ENCODE data around the gene C8B.

DNA sequence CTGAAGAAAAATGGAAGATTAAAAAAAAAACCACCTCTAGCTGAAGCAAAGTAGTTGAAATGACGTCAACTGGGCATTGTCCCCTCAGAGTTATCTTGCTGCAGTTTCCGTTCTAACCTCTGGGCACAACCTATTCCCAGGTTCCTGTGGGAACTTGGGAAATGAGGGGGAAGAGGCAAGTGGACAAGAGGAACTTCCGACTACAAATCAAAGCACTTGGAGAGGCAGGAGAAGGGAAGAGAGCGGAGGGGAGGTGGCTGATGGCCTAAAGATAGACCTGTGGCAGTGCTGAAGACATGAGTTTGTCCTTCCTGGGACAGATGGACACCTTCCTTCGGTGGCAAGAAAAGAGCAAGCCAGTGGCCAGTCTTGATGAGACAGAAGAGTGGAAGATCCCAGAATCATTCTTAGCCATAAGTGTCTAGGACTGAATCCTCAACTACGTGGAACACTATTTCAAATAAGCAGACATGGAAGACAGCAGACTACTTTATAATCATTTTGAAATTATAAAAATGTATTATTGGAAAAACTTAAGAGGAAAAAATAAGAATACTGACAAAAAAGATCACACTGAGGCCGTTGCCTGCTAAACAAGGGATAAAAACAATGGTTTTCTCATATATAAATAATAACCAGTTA, 66.1 kb downstream of the PLPP3 start:
- RRBS, 2 experiments = no CpG with 5 or more reads among the region's 7 CpGs
CAGE:
- cytosol, long polyA minus RNA = no peak
- cytosol, long polyA plus RNA = no peak
- long polyA plus RNA = no peak
- nucleus, long polyA minus RNA = no peak
- nucleus, long polyA plus RNA = no peak

GRCh38 chr1:56519057-56519553, 60.3 kb downstream of the PLPP3 start:
- RRBS, 2 experiments = no CpG with 5 or more reads among the region's 2 CpGs
CAGE:
- cytosol, long polyA minus RNA = no peak
- cytosol, long polyA plus RNA = no peak
- long polyA plus RNA = no peak
- nucleus, long polyA minus RNA = no peak
- nucleus, long polyA plus RNA = no peak

- RRBS, 2 experiments = no CpG with 5 or more reads among the region's 6 CpGs
CAGE:
- cytosol, long polyA minus RNA = start-site peak on the minus strand at chr1:56965995-56966019, 41 reads
- cytosol, long polyA plus RNA = no peak
- long polyA plus RNA = start-site peak on the minus strand at chr1:56965991-56966019, 132 and 326 reads in 2 replicates
- nucleus, long polyA minus RNA = no peak
- nucleus, long polyA plus RNA = no peak
Observed at GRCh38 chr1:56965510-56966542, at the start of gene C8B. Gene C8B (minus strand): TSS chr1:56966015.

DNA sequence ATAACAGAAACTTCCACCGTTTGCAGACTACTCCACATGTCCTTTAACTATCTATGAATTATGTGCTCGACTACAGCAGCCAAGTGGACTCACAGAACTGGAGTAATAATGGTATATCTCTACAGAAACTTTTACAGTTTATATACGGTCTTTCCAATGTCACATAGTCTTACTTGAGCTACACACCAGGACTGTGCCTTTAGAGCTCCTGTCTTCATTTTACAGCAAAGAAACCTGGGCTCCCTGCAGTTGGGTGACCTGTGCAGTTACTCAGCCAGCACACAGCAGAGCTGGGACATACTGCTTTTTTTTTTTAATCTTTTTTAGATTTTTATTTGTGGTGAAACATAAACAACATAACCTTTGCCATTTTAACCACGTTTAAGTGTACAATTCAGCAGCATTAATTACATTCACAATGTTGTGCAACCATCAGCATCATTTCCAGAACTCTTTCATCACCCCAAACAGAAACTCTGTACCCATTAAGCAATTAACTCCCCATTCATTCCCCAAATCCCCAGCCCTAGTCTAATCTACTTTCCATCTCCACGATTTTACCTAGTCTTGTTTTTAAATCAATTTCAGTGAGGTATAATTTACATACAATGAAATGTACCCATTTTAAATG, 37.5 kb upstream of the C8B start:
- RRBS, 2 experiments = no CpG with 5 or more reads among the region's 5 CpGs
CAGE:
- cytosol, long polyA minus RNA = no peak
- cytosol, long polyA plus RNA = no peak
- long polyA plus RNA = no peak
- nucleus, long polyA minus RNA = no peak
- nucleus, long polyA plus RNA = no peak

DNA sequence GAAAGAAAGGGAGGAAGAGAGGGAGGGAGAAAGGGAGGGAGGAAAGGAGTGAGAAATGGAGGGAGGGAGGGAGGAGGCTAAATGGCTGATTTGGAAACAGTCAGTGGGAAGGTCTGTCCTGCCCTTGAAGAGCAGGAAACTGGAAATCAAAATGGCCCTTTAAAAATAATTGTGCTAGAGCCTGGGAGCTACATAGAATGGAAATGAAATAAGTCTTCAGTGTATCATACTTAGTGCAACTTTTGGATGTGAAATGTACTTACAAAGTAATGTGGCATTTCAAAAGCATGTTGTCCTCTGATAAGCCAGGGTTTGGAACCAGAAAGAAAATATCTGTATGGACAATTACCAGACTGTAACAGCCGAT, 546.5 kb downstream of the OMA1 start:
- RRBS, 2 experiments = no CpG with 5 or more reads among the region's 1 CpG
CAGE:
- cytosol, long polyA minus RNA = no peak
- cytosol, long polyA plus RNA = no peak
- long polyA plus RNA = no peak
- nucleus, long polyA minus RNA = no peak
- nucleus, long polyA plus RNA = no peak

DNA sequence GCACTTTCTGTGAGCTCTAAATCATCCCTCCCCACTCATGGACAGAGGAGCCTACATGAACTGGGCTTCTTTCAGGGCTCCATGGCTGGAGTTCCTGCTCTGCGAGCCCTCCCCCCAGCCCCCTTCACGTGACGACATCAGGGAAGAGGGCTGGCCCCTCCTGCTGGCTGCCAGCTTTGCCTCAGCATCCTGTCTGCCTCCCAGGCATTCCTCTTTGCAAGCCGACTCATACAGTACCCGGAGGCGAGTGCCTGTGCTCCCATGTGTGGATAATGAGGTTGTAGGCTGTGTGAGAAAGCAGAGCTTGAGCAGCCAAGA, 113.8 kb downstream of the OMA1 start:
- RRBS, 2 experiments = no CpG with 5 or more reads among the region's 6 CpGs
CAGE:
- cytosol, long polyA minus RNA = no peak
- cytosol, long polyA plus RNA = no peak
- long polyA plus RNA = no peak
- nucleus, long polyA minus RNA = no peak
- nucleus, long polyA plus RNA = no peak

- RRBS, 2 experiments = 88% methylated on average over 6 of the region's 66 CpGs; no CpG with 5 or more reads in 1 of the 2 experiments
CAGE:
- cytosol, long polyA minus RNA = no peak
- cytosol, long polyA plus RNA = no peak
- long polyA plus RNA = no peak
- nucleus, long polyA minus RNA = no peak
- nucleus, long polyA plus RNA = no peak
Observed at GRCh38 chr1:58576285-58576842, 688 bp downstream of the TACSTD2 start.

DNA sequence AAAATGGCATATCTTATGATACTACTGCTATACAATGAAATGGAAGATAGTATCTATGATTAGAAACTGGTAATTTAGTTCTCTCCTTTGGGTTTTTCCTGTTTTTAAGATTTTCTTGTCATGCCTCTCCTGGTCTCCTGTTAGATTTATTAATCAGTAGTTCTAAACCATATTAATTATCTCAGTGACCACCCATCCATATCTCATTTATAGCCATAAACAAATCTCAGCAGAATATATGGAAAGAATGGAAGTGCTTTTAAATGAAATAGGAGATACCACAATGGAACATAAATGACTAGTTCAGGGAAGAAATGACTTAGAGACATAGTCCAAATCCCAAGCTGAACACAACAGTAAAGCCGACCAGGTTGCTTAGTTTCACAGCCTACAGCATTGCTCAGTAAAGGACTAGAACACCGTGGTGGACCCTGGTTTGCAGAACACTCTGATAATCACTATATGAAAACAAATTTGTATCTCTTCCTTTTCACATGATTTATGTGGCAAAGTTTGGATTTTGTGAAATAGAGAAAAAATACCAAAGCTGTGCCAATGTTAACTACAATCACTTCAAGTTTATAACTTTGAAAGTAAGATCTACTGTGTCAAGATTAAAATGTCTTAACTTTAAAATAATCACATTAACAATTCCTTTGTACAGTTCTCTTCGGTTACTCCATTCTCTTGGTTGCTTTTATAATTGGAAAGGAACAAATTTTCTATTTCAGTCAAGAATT, 40.3 kb downstream of the MYSM1 start:
- RRBS, 2 experiments = no CpG with 5 or more reads among the region's 3 CpGs
CAGE:
- cytosol, long polyA minus RNA = no peak
- cytosol, long polyA plus RNA = no peak
- long polyA plus RNA = no peak
- nucleus, long polyA minus RNA = no peak
- nucleus, long polyA plus RNA = no peak

GRCh38 chr1:58779047-58779580, 4.7 kb downstream of the JUN start:
- RRBS, 2 experiments = no CpG with 5 or more reads among the region's 2 CpGs
CAGE:
- cytosol, long polyA minus RNA = no peak
- cytosol, long polyA plus RNA = no peak
- long polyA plus RNA = no peak
- nucleus, long polyA minus RNA = no peak
- nucleus, long polyA plus RNA = no peak

CAGE:
- cytosol, long polyA minus RNA = no peak
- cytosol, long polyA plus RNA = no peak
- long polyA plus RNA = no peak
- nucleus, long polyA minus RNA = no peak
- nucleus, long polyA plus RNA = no peak
Observed at GRCh38 chr1:58780458-58780894, 3.4 kb downstream of the JUN start.

DNA sequence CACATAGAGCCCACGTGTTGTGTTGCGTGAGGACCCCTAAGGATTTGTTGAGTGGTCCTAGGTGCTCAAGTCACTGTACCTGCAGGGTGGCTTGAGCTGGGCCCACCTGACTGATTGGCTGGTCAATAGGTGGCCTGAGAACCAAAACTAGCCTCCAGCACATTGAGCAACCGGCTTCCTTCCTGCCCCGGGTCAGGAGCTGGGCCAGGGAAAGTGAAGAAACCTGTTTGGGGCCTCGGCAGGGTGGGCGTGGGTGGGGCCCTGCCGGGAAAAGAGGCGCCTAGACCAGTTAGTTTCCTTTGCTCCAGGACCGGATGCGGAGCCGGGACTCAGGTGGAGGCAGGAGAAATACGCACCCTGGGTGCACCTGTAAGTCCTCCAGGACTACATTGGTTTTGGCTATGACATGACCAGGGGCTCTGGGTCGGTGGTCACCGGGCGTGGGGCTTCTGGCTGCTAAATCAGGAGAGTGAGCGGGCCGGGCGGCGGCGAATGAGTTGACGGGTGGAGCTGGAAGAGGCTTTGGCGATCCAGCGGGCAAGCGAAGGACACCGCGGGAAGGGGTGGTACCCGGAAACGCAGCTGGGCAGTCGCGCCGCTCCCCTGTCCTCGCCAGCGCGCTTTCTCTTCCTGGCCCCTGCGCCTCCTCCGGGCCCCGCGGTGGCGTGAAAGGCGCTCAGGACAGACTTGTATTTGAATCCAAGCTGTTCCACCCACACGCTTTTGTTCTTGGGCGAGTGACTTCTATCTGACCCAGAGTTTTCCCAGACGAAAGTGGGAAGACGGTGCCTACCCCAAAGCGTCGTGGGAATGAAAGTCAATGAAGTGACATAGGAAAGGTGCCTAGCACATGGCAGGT, 30.5 kb upstream of the JUN start:
- RRBS, 2 experiments = 78 to 79% methylated on average over 26 of the region's 46 CpGs
CAGE:
- cytosol, long polyA minus RNA = no peak
- cytosol, long polyA plus RNA = no peak
- long polyA plus RNA = no peak
- nucleus, long polyA minus RNA = no peak
- nucleus, long polyA plus RNA = no peak

- RRBS, 2 experiments = no CpG with 5 or more reads among the region's 7 CpGs
CAGE:
- cytosol, long polyA minus RNA = no peak
- cytosol, long polyA plus RNA = no peak
- long polyA plus RNA = no peak
- nucleus, long polyA minus RNA = no peak
- nucleus, long polyA plus RNA = no peak
Observed at GRCh38 chr1:58874474-58875361, 90.9 kb upstream of the JUN start.

GRCh38 chr1:58899647-58900344, 115.9 kb upstream of the JUN start:
- RRBS, 2 experiments = no CpG with 5 or more reads among the region's 9 CpGs
CAGE:
- cytosol, long polyA minus RNA = no peak
- cytosol, long polyA plus RNA = no peak
- long polyA plus RNA = no peak
- nucleus, long polyA minus RNA = no peak
- nucleus, long polyA plus RNA = no peak

DNA sequence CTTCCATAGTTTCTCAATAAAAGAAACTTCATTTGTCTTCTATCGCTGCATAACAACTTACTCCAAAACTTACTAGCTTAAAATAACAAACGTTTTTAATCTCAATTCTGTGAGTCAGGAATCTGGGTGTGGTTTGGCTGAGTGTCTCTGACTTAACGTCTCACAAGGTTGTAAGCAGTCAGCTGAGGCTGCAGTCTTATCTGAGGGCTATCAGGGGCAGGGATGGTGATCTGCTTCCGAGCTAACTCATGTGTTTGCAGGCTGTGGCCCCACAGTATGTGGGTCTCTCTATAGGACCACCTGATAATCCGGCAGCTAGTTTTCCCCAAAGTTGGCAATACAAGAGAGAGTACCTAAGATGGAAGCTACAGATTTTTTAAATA, 234.2 kb upstream of the FGGY start:
- RRBS, 2 experiments = no CpG with 5 or more reads among the region's 5 CpGs
CAGE:
- cytosol, long polyA minus RNA = no peak
- cytosol, long polyA plus RNA = no peak
- long polyA plus RNA = no peak
- nucleus, long polyA minus RNA = no peak
- nucleus, long polyA plus RNA = no peak

DNA sequence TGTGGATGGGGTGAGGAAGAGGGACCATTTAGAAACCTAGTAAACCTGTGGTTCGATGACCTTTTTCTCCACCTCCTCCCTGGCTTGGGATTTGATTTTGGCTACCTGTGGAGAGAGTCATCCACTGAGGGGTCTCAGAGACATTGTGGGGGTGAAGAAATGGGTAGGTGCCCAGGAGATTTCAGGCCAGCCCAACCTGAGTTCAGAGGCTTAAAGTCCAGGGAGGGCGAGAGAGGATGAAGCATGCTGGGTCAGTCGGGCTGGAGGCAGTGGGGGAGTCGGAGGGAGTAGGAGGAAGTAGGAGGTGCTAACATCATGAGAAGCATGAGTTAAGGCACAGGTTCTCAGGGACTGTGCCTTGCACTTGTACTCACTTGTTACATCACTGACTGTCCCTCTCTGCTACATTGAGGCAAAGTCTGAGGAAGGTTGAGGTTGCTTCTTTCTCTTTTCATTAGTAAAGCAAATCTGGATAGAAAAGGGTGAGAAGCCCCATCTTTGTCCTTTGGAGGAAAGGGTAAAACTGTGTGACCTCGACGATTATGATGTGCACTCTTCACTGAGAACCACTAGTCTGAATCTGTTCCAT, 94.3 kb downstream of the FGGY start:
- RRBS, 2 experiments = no CpG with 5 or more reads among the region's 6 CpGs
CAGE:
- cytosol, long polyA minus RNA = no peak
- cytosol, long polyA plus RNA = no peak
- long polyA plus RNA = no peak
- nucleus, long polyA minus RNA = no peak
- nucleus, long polyA plus RNA = no peak

DNA sequence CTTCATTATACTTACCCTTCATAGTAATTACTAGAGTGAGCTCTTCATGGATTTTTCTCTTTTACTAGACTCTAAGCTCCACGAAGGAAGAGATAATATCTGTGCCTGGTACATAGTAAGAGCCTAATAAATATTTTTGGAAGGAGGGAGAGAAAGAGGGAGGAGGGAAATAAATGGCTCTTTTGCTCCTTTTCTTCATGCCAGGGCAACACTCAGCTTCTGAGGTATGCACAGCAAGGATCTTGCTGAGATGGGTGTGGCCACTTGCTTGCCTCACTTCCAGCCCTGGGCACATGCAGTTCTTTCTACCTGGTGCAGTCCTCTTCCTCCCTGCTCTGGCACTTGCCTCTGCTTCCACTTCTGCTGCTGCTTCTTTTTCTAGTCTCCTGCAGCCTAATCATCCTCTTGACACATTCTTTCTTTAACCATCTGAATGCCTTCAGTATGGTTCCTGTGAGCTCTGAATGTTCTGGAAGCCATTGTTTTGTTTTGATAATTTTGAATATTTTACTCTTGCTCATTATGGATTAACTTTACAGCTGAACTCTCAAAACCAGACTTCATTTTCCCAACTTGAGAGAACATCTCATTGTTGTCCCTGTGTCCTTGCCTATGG, 148.2 kb downstream of the FGGY start:
- RRBS, 2 experiments = no CpG with 5 or more reads among the region's 1 CpG
CAGE:
- cytosol, long polyA minus RNA = no peak
- cytosol, long polyA plus RNA = no peak
- long polyA plus RNA = no peak
- nucleus, long polyA minus RNA = no peak
- nucleus, long polyA plus RNA = no peak

- RRBS, 2 experiments = no CpG with 5 or more reads among the region's 18 CpGs
CAGE:
- cytosol, long polyA minus RNA = no peak
- cytosol, long polyA plus RNA = no peak
- long polyA plus RNA = no peak
- nucleus, long polyA minus RNA = no peak
- nucleus, long polyA plus RNA = no peak
Observed at GRCh38 chr1:59533873-59534514, 237.1 kb downstream of the FGGY start.

DNA sequence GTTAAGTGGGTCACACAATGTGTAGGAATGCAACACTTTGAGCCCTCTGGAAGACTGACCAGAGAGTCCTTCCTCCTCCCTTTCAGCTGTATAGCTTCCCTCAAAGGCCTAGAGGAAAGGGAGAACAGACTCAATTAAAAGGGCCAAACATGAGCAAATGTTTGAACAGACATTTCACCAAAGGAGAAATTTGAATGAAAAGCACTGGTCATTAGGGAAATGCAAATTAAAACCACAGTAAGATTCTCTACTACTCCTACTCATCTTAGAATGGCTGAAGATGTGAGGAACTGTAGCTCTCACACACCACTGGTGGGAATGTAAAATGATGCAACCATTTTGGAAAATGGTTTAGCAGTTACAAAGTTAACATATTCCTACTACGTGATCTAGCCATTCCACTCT, 253.0 kb upstream of the HOOK1 start:
- RRBS, 2 experiments = no CpG with 5 or more reads among the region's 1 CpG
CAGE:
- cytosol, long polyA minus RNA = no peak
- cytosol, long polyA plus RNA = no peak
- long polyA plus RNA = no peak
- nucleus, long polyA minus RNA = no peak
- nucleus, long polyA plus RNA = no peak

GRCh38 chr1:59759070-59760009, 55.4 kb upstream of the HOOK1 start:
- RRBS, 2 experiments = no CpG with 5 or more reads among the region's 12 CpGs
CAGE:
- cytosol, long polyA minus RNA = no peak
- cytosol, long polyA plus RNA = no peak
- long polyA plus RNA = no peak
- nucleus, long polyA minus RNA = no peak
- nucleus, long polyA plus RNA = no peak

DNA sequence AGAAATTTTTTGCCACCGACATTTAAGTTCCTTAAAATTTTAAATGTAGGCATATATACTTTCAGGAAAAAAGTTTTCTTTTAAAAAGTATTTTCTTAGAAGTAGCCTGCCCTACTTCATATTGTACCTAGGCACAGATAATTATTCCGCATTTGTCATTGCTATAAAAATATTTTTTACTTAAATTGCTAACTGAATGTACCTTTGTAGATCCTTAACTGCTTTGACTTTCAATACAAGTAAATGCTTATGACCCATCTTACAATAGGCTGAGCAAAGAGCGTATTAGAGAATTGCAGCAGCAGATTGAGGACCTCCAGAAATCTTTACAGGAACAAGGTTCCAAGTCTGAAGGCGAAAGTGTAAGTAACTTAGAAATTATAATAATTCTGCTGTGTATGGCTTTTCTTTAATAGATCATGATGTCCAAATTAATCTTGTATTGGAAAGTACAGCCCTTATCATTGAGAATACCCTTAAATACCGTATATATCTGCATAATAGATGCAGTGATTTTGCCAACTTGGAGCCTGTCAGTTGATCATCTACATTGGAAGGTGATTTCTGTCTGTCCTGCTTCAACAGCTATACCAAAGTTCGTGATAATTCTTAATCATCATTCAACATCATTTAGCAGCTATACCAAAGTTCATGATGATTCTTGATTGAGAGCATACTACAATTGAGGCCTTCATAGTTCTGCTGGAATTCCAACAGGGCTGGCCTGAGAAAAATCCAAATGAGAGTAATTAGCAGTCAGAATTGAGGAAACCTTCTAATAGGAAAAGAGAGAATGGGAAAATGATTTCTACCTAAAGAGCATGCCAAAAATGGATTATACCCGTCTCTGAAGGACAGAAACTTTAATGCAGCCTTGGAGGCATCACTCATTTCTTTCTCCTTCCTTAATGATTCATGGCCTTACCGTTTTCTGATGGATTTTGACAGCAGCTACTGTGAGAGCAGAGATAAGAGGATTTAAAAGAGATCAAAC, 48.1 kb downstream of the HOOK1 start:
- RRBS, 2 experiments = no CpG with 5 or more reads among the region's 8 CpGs
CAGE:
- cytosol, long polyA minus RNA = start-site peak on the plus strand centred at position 359 of the sequence, 13 bp wide, 19 reads
- cytosol, long polyA plus RNA = no peak
- long polyA plus RNA = no peak
- nucleus, long polyA minus RNA = start-site peak on the plus strand centred at position 358 of the sequence, 11 bp wide, 49 reads
- nucleus, long polyA plus RNA = no peak

All from HepG2 (cell line).